ENCODE measurements around a stretch of chr16.

DNA sequence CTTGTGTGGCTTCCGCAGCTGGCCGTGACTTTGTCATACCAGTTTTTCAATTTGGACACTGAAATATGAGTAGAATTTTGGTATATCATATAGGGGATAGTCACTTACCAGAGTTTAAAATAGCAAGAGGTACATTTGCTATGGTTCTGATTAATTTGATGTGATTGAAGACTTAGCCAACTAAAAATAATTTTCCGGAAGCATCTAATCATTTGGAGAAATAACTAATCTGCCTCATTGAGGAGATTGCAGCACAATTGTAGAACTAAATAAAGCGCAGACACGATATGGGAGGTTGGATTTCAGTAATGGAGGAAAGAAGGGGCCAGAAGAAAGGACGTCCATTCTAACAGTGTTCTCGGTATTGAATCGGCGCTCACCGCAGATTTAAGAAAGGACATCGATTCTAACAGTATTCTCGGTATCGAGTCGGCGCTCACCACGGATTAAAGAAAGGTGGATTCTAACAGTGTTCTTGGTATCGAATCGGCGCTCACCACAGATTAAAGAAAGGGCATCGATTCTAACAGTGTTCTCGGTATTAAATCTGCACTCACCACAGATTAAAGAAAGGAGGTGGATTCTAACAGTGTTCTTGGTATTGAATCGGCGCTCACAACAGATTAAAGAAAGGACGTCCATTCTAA, 97.0 kb downstream of the BANP start:
- PRO-cap, 2 experiments = no peak in any of the 2 experiments

GRCh38 chr16:88470178-88470673, 17.1 kb downstream of the ZFPM1 start:
- PRO-cap, 2 experiments = peak in 2 of 2 experiments; most common minus-strand start chr16:88470479 (in 2)

- PRO-cap, 2 experiments = no peak in any of the 2 experiments
Observed at GRCh38 chr16:88474903-88475692, 22.0 kb downstream of the ZFPM1 start.

GRCh38 chr16:88588608-88589229, 18.5 kb downstream of the ZC3H18 start:
- PRO-cap, 2 experiments = peak in 1 of 2 experiments; most common plus-strand start chr16:88588961 (in 1); most common minus-strand start chr16:88588886 (in 1)

GRCh38 chr16:88617188-88617794, 21.1 kb upstream of the IL17C start:
- PRO-cap, 2 experiments = no peak in any of the 2 experiments

GRCh38 chr16:88634068-88635109, 4.0 kb upstream of the IL17C start:
- PRO-cap, 2 experiments = peak in 2 of 2 experiments; most common plus-strand start chr16:88634996 (in 2); most common minus-strand start chr16:88634426 (in 1)

DNA sequence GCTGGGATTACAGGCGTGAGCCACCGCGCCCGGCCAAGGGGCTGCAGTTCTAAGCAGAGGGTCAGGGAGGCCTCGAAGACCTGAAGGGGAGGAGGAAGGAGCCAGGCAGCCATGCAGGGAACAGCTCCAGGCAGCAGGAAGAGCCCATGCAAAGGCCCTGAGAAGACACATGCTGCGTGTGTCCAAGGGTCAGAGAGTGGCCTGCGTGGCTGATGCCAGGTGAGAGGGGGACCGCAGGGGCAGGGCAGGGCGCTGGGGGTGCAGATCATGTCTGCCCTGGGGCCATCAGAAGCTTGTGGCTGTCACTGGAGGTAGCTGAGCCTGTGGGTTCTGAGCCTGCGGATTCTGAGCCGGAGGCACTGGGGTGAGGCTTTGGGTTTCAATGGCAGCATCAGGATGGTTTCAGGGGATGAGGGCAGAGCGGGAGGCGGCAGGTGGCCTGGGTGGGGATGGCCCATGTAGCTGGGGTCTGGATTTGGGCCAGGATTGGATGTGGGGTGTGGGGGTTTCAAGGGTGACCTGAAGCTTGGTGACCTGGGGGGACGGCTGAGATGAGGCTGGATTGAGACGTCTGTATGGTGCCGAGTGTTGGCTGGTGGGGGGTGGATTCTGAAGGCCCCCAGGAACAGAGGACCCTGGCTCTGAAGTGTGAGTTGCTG, 3.7 kb downstream of the IL17C start:
- PRO-cap, 2 experiments = no peak in any of the 2 experiments

DNA sequence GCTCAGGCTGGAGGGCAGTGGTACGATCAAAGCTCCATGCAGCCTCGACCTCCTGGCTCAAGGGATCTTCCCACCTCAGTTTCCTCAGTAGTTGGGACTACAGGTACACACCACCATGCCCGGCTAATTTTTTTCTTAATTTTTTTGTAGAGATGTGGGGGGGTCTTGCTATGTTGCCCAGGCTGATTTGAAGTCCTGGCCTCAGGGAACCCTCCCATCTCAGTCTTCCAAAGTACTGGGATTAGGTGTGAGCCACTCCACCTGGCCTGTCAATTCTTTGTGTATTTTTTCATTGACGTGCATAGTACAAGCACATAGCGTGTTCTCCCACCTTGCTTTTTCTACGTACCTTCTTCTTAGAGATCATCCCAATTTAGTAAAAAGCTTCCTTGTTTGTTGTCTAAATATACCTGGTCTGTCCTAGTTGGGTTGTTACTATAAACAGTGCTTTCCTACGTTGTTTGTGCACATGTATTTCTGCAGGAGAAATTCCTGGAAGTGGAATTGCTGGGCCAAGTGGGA, 1.9 kb upstream of the MVD start:
- PRO-cap, 2 experiments = no peak in any of the 2 experiments

GRCh38 chr16:88720690-88721079, 14.4 kb downstream of the CTU2 start:
- PRO-cap, 2 experiments = no peak in any of the 2 experiments

DNA sequence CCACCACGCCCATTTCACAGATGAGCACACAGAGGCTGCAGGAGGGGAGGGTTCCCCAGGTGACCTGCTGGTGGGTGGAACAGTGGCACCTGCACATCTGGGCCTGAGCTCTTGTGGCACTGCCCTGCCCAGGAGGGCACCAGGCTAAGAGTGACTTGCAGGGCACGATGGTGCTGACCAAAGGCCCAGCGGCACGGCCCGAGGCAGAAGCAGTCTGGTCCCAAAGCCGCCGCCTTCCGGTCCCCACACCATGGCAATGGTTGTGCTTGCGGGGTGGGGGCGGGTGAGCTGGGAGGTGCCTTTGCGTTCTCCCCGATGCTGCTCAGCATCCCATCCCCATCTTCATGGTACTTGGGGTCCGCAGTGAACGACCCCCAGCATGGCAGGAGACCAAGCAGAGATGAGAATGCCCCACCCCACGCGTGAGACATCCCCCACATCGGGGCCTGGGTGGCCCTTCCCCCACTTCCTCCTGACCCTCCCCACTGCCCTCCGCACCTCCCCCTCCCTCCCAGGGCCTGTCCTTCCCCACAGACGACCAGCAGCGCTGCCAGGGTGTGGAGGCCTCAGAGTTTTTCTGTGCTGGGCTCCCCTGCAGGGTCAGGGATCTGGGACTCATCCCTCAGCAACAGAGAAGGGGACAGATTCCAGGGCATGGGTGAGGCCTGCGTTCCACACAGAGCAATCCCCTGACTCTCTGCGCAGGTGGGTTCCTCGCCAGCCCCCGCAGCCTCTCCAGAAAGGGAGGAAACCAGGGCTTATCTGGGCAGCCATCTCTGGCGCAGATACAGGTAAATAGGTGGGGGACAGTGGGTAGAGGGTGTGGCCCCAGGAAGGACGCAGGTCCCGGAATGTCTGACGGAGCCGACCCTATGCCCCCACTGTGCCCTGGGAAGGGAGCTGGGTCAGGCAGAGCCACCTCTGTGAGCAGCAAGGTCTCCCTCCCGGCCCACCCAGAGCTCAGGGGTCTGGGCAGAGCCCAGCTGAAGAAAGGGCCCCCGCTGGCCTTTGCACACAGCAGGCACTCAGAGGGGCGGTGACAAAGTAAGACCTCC, 23.4 kb downstream of the PIEZO1 start:
- PRO-cap, 2 experiments = no peak in any of the 2 experiments

DNA sequence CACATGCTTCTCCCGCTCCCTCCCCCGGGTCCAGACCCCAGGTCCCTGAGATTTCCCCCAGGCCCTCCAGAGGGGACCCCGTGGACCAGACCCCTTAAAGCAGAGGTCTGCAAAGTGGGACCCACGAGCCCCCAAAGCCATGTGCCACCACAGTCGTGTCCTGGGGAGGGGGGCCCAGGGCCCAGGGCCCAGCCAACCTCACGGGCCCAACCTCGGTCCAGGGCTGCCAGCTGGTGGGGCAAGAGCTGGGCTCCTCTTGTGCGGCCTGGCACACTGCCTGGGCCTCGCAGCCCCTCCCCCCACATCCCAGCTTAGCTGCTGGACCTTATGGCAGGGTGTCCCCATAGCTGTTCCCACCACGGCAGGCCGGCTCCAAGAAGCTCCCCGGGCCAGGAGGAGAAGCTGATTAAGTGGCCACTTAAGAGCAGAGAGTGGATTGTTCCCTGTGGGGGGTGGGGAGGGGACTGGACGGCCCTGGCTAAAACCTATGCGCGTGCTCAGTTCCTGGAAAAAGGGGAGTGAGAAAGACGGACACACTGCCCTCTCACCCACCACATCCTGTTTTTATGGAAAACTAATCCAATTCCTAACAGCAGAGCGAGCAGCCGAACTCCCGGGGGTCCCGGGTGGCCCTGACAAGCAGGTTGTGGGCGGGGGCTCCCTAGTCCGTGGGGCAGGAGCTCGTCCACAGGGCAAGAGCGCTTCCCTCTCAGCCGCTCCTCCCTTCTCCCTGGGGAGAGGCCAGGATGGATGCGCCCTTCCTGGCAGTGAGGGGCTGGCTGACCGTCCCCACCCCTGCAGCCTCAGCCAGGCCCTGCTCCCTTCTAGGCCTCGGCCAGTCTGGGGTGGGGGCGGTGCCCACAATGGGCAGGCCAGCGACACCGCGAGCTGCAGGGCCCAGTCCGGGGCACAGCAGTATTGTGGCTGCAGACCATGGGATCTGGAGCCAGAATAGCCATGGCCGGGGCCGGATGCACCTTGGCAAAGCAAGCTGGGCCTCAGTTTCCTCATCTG, 16.8 kb downstream of the PIEZO1 start:
- PRO-cap, 2 experiments = no peak in any of the 2 experiments

DNA sequence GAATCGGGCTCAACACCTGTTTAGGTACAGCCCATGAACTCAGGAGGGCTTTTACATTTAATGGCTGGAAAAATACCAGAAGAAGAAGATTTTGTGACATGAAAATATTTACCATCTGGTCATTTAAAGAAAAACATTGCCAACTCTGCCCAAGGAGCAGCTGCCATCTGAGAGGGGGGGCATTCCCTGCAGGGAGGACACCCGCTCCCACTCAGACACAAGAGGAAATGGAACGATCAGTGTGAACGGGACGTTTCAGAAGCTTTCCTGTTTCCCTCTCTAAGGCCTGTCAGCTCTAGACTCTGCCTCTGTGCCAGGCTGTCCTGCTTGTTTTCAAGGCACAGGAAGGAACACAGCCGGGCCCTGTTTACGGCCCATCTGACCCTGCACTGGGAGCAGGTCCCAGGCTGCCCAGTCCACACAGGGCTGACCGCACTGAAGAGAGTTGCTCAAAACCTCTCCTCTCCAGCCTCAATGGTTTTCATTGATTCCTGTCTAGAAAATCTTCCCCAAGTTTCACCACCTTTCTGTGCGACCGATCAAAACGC, 1.7 kb downstream of the PIEZO1 start:
- PRO-cap, 2 experiments = no peak in any of the 2 experiments

GRCh38 chr16:88838781-88839435, 17.8 kb downstream of the GALNS start:
- PRO-cap, 2 experiments = no peak in any of the 2 experiments

DNA sequence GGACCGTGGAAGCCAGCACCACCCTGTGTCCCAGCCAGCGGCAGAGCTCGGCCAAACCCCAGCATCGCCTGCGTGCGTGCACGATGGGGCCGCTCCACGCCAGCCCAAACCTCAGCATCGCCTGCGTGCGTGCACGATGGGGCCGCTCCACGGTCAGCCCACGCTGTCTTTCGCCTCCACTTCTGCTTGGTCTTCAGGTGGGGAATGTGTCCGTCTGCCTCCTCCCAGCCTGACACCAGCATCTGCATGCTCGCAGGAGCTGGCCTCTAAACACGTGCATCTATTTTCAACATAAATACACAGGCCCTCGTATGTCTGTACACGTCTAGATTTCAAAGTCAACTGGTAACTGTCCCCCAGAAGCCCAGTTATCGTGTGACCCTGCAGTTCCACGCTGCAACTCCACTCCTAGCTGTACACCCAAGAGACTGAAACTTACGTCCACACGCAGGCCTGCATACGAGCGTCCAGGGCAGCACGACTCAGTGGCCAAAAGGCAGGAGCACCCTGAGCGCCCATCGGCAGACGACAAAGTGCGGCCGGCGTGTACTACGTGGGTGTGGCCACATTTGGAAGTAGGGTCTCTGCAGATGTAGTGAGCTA, 13.7 kb downstream of the GALNS start:
- PRO-cap, 2 experiments = no peak in any of the 2 experiments

DNA sequence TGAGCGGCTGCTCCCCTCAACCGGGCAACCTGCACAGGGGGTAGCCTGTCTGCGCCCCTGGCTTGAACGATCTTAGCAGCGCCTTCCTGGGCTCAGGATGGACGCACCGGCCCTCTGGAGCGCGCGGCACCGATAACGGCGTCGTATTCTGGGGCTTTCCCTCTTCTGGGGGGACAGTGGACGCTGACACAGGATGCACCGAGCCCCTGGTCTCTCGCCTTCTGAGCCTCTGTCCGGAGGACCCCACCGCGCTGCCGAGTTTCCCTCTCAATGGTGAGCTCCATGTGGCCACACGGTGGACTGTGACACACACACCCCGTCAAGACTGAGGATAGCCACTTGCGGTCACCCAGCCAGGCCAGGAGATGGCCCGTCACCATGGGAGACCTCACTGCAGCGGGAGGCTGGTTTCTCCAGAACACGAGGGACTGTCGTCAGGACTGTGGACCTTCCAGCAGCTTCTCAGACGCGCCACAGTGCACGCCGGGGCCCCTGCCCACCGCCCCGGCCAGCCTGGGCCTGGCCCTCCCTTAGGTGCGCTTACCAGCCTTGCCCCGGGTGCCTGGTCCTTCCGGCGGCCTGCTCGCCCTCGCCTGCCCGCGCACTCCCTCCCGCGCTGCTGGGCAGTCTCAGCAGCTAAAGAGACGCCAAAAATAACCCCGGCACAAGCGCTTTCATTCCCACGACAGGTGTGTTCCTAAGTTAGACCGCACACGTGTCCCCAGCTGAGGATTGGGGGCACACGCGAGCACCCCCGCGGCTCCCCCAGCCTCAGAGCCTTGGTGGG, 30.0 kb upstream of the PABPN1L start:
- PRO-cap, 2 experiments = no peak in any of the 2 experiments

DNA sequence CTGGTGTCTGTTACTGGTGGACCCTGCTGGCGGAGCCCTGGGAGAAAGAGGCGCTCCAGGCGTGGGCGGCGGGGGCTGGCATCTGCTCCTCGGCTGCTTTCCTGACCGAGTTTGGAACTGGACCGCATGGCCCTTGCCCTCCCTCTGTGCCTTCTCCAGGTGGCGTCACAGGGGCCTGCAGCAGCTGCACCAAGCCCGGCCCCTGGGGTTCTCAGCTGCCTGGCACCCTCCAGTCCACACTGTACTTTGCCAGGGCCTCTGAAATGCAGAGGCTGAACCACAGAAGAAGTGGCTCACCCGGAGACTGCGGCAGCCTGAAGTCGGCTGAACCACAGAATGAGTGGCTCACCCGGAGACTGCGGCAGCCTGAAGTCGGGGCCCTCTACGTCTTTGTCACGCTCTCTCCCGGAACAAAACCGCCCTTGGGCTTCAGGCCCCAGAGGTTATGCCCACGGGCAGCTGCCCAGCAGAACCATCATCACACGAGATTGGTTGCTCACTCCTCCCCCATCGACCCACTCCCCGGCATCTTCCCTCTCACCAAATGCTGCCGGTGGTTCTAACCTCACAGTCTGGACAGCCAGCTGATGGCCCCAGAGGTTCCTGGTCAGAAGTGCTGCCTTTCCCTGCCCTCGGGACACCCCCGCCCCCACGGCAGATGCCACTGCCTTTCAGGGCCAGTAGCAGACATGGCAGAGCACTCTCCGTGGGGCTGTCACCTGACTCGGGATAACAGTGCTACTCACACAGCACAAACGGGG, 20.2 kb downstream of the CBFA2T3 start:
- PRO-cap, 2 experiments = no peak in any of the 2 experiments

- PRO-cap, 2 experiments = no peak in any of the 2 experiments
Observed at GRCh38 chr16:89071739-89072463, 21.8 kb upstream of the ACSF3 start.

DNA sequence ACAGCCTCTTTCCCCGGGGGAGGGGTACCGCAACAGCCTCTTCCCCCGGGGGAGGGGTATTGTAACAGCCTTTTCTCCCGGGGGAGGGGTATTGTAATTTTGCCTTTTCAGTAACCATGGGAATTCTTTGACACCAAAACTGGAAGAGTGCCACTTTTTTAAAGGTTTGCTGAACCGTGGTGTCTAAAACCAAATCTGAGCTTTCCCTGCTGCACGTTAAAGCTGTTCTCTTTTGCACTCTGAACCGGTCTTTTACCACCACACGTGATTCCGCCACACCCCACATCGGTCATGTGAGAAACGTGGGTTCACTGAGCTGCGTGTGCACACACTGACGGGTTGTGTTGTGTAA, 9.3 kb upstream of the ACSF3 start:
- PRO-cap, 2 experiments = no peak in any of the 2 experiments

DNA sequence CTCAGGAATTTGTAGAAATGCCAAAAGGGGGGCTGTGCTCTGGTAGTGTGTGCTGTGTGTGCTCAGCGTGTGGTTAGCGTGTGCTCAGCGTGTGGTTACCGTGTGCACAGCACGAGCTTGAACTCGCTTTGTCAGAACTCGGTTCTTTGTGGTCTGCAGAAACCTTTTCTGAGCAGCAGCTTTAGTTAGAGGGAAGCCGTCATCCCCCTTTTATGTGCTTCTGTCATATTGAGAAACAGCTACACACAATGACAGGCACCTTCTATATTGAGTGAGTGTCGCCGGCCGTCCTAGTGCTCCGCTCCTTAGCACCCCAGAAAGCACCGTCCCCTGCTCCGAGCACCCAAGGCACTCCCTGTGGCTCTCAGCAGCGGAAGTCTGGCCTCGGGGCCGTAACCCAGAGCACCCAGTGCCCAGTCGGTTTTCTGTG, 3.5 kb downstream of the ACSF3 start:
- PRO-cap, 2 experiments = peak in 2 of 2 experiments; most common plus-strand start position 265 of the sequence (in 2); most common minus-strand start position 155 of the sequence (in 1)

DNA sequence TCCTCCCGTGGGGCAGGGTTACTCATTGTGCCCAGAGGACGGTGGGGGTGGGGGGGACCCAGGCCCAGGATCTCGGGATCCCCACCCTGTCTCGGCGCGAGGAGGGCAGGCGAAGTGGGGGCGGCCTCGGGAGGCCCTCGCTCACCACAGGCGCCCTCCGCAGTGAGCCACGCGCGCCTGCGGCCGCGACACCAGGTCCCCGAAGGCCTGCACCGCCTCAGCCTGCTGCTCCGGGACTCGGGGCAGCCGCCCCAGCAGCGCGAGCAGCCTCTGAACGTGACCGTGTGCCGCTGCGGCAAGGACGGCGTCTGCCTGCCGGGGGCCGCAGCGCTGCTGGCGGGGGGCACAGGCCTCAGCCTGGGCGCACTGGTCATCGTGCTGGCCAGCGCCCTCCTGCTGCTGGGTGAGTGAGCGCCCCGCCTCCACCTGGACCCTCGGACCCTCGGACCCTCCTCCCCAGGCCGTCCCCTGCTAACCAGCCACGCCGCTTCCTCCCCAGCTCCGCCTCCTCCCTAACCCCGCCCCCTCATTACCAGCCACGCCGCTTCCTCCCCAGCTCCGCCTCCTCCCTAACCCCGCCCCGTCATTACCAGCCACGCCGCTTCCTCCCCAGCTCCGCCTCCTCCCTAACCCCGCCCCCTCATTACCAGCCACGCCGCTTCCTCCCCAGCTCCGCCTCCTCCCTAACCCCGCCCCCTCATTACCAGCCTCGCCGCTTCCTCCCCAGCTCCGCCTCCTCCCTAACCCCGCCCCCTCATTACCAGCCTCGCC, 8.1 kb downstream of the SLC22A31 start:
- PRO-cap, 2 experiments = no peak in any of the 2 experiments

Data from helper T cell (primary cell).